GM19240 (cell line): ENCODE measurements around a stretch of chr17.

DNA sequence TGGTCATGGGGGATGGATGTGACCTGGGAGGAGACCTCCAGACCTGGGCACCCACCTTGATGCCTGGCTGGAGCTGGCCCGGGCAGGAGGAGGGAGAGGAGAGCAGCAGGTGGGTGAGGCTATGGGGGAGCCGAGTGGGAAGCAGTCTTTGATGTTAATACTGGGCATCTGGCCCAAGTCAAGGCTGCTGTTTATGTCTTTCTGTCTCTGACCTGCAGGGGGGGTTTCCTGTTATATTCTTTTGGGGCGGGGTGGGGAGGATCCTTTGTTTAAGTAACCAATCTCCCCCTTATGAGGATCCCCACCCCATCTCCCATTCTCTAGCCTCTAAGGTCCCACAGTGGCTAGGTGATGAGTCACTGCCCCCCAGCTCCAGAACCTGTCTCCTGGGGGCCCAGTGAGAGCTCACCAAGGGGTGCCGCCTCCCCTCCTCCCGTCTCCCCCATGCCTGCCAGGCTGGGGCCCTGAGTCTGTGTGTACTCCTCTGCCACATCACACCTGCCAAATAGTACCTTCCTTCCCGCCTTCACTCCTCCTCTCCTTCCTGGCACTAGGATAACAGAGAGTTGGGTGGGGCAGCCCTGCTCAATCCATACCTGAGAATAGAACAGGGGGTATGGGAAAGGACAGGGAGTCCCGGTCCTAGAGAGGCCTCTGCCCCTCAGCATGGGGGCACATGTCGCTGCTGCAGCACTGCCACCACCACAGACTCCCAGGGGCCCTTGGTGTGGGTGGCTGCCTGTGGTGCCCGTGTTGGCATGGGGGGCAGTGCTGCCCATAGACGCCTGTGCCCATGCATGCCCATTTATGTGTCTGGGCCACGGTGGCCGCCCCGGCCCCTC is 7.2 kb downstream of the THRA start:
- RRBS = no CpG with 5 or more reads among the region's 13 CpGs

- RRBS = 43% methylated on average over 5 of the region's 26 CpGs
Measured at GRCh38 chr17:40072219-40073402, 9.8 kb downstream of the THRA start.

DNA sequence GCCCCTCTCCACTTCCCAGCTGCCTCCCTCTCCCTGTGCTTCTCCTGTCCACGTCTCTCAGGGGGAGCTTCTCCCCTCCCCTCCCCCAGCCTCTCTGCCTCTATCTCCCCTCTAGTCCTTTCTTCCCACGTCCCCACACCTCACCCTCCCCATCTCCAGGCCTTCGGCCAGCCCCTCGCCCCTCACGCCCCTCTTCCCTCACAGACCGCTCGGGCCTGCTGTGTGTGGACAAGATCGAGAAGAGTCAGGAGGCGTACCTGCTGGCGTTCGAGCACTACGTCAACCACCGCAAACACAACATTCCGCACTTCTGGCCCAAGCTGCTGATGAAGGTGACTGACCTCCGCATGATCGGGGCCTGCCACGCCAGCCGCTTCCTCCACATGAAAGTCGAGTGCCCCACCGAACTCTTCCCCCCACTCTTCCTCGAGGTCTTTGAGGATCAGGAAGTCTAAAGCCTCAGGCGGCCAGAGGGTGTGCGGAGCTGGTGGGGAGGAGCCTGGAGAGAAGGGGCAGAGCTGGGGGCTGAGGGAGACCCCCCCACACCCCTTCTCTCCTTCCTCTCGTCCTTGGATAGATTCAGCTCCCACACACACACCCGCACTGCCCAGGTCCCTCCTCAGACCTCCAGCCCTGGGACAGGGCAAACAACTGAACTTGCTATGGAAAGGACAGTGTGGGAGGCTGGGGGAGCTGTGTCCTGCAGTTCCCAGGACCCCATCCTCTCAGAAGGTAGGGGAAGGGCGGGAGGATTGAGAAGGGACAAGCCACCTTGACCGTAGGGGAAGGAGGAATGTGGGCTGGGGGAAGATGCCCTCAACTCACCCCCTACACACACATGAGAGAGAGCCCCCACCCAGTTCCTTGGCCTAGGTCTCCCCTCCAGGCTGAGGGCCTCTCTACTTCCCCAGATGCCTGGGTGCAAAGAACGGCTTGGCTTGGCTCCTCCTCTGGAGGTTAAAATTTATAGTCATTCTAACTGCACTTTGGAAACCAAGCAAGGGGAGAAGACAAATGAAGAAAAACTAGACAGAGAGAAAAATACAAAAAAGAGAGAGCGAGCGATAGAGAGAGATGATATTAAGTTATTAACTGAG is 11.0 kb downstream of the NR1D1 start:
- RRBS = no CpG with 5 or more reads among the region's 30 CpGs

DNA sequence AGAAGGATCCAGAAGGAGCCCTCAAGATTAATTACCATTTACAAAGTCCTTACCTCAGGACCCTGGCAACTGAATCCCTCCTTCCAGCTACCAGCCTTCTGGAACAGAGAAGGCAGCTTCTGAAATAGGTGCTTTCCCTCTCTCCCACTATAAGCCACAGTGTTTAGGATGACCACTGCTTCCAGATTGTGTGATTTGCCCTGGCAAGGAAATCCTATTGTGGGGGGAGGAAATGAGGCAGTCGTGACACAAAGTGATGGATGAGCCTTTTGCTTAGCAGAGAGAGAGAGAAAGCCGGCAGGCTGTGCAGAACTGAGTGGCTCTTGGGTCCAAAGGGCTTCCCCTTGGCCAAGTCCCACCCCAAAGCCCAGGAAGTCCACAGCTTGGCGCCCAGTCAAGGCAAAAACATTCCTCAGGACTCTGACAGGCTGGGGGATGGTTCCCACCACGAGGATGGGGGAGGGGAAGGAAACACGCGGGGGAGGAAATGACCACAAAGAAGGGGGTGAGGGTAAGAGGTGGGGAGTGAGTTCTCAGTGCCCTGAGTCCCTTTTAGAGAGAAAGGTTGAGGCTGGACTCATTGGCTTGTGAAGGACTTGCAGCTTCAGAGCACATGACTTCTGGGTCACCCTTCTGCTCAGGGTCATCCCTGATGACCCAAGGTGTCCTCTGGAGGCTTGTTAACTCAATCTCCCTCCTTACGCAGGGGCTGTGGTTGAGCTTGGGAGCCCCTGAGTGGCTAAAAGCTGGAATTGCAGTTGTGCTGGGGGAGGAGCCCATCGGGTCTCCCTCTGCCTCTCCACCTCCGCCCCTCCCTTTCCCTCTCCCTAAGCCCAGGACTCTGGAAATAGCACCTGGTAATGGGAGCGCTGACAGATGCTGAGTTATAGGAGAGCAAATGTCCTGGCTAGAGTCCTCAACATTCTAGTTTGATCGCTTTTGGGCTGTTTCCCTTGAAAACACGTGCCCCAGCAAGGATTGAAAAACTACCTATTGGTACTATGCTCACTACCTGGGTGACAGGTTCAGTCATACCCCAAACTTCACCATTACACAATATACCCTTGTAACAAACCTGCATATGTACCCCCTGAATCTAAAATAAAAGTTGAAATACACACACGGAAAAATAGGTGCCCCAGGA is 10.3 kb upstream of the MSL1 start:
- RRBS = no CpG with 5 or more reads among the region's 13 CpGs

DNA sequence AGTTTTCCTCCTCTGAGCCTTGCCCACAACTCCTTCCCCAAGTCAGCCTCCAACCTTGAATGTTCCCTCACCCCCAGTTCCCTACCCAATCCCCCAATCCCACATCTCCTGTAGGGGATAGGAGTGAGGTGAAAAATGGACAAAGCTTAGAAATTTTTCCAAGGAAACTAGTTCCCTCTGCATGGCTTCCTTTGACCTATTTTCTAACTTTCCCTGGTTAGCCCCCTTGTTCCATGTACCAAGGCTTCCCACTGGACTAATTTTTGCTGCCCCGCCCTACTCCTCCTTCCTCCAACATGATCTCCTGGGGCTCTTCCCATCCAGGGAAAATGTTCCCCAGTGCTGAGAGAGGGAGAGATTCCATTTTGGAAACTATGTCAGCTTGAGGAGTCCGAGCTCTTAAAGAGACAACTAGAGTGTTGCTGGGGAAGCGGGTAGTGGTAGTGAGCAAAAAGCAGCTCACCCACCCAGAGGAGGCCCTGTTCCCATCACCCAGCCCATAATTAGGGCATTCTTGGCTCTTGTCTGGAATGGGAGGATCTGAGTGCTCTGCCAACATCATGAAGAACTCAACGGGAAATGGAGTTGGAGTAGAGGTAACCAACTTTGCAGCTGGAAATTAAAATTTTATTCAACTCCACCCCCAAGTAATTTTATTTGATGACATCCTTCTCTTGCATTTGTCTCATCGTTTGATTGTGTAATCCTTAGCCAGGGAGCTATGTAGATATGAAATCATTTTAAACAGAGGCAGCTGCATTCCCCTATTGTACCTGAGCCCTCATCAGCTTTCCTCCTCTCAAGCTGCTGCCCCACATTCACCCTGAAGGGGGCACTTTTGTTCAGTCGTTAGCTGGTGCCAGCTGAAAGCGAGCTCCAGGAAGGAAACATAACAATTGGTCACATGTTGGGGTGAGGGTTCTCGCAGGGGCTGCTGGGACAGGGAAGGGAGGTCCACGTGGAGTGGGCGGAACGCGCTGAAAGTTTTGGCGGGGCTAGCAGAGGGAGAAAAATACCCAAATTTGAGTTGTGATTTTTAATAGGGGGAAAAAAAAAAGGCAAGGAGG is 9.0 kb upstream of the MSL1 start:
- RRBS = no CpG with 5 or more reads among the region's 13 CpGs

- RRBS = 1% methylated on average over 9 of the region's 34 CpGs
Measured at GRCh38 chr17:40120974-40121693, 637 bp upstream of the MSL1 start.

DNA sequence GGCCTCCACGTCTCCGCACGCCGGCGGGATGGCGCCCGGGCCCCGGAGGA is 474 bp downstream of the MSL1 start:
- RRBS = 1% methylated on average over 4 of the region's 8 CpGs

GRCh38 chr17:40123712-40123987 is 1.9 kb downstream of the MSL1 start:
- RRBS = no CpG with 5 or more reads among the region's 3 CpGs

- RRBS = no CpG with 5 or more reads among the region's 3 CpGs
Measured at GRCh38 chr17:40309874-40310436, 975 bp downstream of the RARA start.

GRCh38 chr17:40316407-40317235 is 7.6 kb downstream of the RARA start:
- RRBS = 84% methylated on average over 25 of the region's 37 CpGs

DNA sequence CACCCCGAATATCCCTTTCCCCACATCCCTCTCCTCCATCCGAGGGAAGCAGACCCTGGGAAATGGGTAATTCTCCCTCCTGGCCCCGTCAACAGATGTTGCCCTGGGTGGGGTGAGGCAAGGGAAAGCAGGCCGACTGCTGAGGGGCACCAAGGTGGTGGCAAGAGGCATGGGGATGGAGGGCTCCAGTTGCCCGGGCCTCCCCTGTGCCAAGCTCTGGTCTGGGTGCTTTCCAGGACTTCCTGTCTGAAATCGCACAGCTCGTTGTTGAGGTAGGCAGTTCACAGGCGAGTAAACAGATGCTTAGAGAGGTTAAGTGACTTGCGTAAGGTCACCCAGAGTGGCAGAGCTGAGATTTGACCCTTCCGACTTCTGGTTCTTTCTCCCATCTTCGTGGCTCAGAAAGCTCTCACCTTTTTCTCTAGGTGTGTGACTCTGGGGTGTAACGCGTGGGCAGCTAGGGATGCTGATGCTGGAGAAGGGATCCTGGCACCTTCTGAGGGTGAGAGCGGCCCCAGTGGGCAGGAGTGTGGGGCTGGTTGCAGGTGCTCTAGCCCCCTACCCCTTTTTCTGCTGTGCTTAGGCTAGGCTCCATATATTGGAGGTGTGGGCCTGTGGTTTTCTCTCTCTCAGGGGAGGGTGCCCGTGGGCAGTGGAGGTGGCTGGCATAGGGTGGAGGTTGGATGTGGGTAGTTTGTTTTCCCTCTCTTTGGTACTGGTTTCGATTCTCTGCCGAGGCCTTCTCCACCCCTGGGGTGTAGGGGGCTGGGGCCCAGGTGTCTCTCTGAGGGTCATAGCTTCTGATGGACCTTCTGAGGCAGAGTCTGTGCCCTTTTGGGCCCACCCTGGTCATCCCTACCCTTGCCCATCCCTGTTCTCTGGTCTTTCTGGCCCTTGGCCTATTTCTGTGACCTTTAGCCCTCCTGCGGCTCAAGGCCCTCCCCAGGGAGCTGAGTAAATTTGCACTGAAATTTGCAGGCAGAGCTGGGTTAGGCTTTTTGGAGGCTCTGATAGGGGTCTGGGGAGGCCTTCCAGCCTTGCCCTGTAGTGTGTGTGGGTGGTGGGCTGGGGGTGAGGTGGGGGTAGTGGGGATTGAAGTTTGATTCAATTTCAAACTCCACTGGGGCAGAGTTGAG is 17.4 kb downstream of the RARA start:
- RRBS = no CpG with 5 or more reads among the region's 18 CpGs

GRCh38 chr17:40333788-40334707 is 25.1 kb downstream of the RARA start:
- RRBS = no CpG with 5 or more reads among the region's 3 CpGs

DNA sequence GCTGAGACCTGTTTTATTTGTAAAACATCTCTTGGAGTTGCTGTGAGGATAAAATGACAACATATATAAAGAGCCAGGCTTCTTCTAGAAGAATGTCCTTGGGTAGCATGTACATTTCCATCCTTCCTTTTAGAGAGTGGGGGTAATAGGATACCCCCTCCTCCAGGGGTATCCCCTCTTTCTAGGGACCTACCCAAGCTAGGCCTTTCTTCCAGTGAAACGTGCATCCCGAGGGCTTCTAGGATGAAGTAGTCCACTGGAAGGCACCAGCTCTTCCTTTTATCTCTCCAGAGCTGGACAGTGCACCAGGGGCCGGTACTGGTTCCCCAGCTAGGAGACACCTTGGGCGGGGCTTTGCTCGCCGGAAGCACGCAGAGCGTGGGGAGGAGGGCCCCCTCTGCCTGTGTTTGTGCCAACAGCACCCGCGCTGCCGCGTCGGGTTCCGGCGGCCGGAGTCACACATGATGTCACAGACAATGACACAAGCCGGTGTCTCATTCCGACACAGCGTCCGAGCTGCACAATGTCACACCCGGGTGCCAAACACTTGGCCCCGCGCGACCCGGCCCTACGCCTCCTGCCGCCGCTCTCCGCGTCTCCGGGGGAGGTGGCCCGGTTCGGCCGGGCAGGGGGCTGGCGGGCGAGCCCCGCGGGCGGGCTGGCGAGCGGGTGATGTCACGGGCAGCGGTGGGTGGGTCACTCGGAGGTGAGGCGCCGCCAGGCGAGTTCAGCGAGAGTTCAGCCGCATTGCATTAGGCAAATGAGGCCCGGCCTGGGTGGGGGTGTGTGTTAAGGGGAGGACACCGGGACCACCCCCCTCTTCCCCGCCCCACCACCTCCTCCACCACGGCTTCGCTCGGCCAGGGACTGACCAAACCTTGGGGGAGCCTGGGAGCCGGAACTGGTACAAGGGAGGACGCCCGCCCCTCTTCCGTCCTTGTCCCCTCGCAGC is 23.3 kb downstream of the GJD3 start:
- RRBS = 3% methylated on average over 26 of the region's 60 CpGs

DNA sequence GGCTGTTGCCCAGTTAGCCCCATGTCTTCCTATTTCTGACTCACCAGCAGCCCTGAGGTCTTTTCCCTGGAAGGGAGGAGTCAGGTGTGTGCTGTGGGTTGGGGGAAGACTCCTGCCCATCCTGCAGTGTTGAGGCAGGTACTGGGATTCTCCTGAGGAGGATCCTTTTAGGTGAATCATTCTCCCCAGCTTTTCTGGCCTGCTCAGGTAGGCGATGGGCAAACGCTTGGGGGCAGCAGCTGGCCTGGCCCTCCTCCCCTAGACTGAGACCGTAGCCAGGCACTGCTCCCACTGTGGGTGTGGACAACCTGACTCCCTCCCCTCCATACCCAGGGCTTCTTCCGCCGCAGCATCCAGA is 15.1 kb downstream of the GJD3 start:
- RRBS = no CpG with 5 or more reads among the region's 5 CpGs

- RRBS = no CpG with 5 or more reads among the region's 26 CpGs
Measured at GRCh38 chr17:40418089-40418698, 498 bp upstream of the TOP2A start.

DNA sequence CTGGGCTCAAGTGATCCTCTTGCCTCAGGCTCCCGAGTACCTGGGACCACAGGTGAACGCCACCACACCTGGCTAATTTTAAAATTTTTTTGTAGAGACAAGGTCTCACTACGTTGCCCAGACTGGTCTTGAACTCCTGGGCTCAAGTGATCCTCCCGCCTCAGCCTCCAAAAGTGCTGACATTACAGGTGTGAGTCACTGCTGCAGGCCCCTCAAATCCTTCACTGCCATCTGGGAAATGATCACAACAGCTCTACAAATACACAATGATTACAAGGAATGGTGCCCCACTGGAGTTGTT is 923 bp upstream of the IGFBP4 start:
- RRBS = no CpG with 5 or more reads among the region's 4 CpGs

DNA sequence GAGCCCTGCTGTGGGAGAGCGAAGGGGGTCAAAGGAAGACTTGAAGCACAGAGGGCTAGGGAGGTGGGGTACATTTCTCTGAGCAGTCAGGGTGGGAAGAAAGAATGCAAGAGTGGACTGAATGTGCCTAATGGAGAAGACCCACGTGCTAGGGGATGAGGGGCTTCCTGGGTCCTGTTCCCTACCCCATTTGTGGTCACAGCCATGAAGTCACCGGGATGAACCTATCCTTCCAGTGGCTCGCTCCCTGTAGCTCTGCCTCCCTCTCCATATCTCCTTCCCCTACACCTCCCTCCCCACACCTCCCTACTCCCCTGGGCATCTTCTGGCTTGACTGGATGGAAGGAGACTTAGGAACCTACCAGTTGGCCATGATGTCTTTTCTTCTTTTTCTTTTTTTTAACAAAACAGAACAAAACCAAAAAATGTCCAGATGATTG is 14.1 kb downstream of the IGFBP4 start:
- RRBS = no CpG with 5 or more reads among the region's 4 CpGs

- RRBS = no CpG with 5 or more reads among the region's 6 CpGs
Measured at GRCh38 chr17:40459776-40460404, 16.6 kb downstream of the IGFBP4 start.

GRCh38 chr17:40460405-40461083 is 17.3 kb downstream of the IGFBP4 start:
- RRBS = no CpG with 5 or more reads among the region's 5 CpGs

- RRBS = no CpG with 5 or more reads among the region's 5 CpGs
Measured at GRCh38 chr17:40539158-40539766, 26.0 kb downstream of the CCR7 start.